Choroid plexus epithelial cell (primary cell): Measurements from ENCODE around the gene AKNAD1.

GRCh38 chr1:101388532-101389341 lies 151.9 kb downstream of the S1PR1 start:
- RRBS: no CpG with 5 or more reads among the region's 2 CpGs

GRCh38 chr1:103524904-103525576 lies 459 bp upstream of the RNPC3 start:
- RRBS: no CpG with 5 or more reads among the region's 28 CpGs

GRCh38 chr1:105631904-105632651 lies 1424.4 kb upstream of the PRMT6 start:
- RRBS: no CpG with 5 or more reads among the region's 11 CpGs

GRCh38 chr1:107622924-107623416 lies 342.0 kb downstream of the VAV3 start:
- RRBS: no CpG with 5 or more reads among the region's 1 CpG

DNA sequence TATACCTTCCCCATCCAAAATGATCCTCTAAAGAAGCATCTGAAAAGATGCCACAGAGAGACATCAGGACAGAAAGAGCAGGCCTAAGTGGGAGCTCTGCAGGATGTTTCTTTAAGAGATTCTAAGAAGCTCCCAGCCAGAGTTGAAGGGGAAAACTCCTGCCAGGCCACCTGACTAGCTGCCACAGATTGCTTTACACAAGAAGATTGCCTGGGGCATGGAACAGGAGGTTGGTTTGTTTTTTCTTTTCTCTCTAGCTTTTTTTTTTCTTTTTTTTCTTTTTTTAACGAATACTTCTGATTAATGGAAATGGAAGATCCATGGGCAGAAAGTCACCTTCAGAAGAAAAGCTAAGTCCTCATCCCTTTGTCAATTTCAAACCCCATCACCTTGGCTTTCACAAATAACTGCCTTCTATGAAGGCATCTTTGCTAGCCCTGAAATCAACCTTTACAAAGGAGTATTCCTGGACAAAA lies 275.7 kb downstream of the VAV3 start:
- RRBS: no CpG with 5 or more reads among the region's 1 CpG

DNA sequence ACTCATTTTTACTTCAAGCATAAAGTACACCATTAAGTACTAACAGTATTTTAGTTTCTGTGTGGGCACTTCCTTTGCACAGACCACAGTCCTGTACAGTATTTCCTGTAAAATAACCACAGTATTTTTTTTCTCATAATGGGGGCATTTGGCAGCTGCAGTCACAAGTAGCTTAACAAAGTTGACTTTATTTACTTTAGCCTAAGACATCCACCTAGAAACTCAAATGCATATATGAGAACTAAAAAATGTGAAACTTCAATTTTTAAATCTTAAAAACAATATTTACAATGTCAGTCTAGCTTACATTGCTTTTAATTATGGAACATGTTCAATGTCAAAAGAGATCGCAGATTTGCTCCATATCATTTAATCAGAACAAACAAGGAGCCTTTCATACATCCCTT lies 135.5 kb downstream of the VAV3 start:
- RRBS: no CpG with 5 or more reads among the region's 1 CpG

DNA sequence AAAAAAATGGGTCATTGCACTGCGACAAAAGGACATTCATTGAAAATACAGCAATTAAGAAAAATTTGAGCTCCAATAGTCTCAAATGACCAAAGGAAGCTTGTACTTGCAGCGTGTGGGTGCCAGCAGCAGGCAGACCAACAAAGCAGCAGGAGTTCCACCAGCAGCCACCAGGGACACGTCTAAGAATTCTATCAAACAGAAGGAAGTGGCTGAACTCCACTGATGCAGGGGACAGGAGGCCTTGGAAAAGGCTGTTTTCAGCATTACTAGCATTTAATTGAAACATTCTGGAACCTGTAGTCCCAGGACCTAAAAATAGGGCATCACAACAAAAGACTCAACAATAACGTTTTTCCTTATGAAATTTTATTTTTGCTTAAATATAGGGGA lies 84.6 kb upstream of the VAV3 start:
- RRBS: no CpG with 5 or more reads among the region's 4 CpGs

DNA sequence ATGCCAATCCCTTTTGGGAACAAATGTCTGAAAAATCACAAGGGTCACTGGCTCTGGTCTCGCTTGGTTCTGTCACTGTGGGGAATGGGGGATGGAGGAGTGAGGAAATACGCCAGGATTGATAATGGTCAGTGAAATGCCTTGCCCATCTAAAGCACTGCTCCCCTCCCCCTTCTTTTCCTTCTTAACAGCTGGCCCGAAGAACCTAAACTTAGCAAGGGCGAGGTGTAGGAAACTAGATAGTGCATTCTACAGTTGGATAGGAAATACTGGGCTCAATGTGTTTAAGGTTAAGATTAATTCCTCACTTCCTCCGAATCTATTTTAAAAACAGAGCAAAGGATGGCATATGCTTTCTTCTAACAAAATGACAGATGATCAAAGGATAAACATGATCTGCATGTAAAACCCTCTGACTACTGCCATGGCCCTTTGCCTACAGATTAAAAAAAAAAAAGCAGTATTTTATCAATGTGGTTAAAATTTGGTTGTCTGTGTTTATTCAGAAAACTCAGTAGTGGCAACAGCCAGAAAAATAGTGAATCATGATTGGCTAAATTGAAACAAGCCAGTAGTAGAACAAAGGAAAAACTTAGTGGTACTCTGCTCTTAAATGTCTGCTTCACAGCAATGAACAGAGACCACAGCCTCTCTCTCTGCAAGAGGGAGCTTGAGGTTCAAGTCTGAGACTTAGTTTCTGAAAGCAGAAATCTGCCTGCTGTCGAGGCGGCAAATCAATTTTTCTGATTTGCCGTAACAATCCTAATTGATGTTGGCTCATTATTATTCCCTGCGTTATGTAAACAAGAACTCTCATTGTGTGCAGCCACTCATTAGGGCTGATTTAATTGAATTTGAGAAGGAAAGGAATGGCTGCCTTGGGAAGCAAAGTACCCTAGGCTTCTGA lies 86.2 kb upstream of the VAV3 start:
- RRBS: no CpG with 5 or more reads among the region's 9 CpGs

DNA sequence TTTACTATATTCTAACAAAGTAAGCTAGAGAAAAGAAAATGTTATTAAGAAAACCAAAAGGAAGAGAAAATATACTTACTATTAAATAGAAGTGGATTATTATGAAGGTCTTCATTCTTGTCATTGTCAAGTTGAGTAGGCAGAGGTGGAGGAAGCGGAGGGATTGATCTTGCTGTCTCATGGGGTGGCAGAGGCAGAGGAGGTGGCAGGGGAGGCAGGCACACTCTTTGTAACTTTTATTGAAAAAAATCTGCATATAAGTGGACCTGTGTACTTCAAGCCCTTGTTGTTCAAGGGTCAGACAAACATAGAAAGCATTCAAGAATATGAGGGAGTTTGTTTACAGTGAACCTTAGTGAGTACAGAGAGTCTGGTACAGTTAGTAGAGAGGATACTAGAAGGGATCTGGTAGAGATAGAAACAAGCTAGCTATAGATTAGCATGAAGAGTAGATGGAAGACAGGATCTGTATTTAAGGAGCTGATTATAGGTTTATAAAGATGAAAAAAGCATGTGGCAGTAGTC lies 22.7 kb downstream of the STXBP3 start:
- RRBS: no CpG with 5 or more reads among the region's 1 CpG

- RRBS: no CpG with 5 or more reads among the region's 1 CpG
Observed at GRCh38 chr1:108856960-108857377, at the start of gene AKNAD1. Gene AKNAD1 (minus strand): TSS chr1:108857094.

- RRBS: no CpG with 5 or more reads among the region's 6 CpGs
Observed at GRCh38 chr1:108888784-108889447, 12.1 kb downstream of the GPSM2 start.

DNA sequence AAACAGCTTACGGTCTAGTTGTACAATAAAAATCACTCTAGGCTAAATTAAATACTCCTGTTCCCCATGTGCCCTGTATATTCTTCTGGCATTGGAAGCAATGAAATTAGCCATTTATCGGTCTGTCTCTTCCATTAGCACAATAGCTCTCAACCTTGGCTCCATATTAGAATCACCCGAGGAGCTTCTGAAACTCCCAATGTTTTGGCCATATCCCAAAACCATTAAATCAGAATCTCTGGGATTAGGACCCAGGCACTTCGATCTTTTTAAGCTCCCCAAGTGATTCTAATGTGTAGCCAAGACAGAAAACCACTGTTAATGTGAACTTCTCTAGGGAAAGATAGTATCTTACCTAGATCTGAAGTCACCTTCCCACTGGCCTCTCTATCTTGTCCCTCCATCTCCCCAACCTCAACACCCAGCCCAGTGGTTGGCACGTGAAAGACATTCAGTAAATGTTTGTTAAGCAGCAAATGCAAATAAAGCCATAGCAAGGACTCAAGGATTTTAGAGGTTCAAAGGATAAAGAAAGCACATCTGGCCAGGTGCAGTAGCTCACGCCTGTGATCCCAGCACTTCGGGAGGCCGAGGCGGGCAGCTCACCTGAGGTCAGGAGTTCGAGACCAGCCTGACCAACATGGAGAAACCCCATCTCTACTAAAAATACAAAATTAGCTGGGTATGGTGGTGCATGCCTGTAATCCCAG lies 9.9 kb downstream of the CLCC1 start:
- RRBS: no CpG with 5 or more reads among the region's 10 CpGs

- RRBS: no CpG with 5 or more reads among the region's 6 CpGs
Observed at GRCh38 chr1:108956704-108957326, 6.5 kb downstream of the CLCC1 start.

DNA sequence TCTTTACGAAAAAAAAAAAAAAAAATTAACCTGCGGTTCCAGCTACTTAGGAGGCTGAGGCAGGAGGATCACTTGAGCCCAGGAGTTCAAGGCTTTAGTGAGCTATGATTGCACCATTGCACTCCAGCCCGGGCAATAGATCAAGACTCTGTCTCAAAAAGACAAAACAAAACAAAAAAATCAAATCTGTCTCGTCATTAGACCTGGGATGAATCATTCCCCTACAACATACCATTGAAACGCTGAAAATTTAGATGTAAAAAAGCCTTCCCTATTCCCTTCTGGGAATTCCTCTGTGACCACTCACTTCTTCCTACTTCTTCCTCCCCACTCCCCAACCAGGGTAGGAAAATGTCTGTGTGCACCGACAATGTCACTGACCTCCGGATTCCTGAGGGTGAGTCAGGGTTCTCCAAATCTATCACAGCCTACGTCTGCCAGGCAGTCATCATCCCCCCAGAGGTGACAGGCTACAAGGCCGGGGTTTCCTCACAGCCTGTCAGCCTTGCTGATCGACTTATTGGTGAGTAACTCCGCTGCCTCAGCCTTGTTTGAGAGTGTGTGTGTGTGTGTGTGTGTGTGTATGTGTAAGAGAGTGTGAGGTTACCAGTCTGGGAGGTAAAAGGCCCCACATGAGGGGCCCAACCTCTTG lies 16.5 kb upstream of the SARS1 start:
- RRBS: 2% methylated on average over 2 of the region's 11 CpGs

DNA sequence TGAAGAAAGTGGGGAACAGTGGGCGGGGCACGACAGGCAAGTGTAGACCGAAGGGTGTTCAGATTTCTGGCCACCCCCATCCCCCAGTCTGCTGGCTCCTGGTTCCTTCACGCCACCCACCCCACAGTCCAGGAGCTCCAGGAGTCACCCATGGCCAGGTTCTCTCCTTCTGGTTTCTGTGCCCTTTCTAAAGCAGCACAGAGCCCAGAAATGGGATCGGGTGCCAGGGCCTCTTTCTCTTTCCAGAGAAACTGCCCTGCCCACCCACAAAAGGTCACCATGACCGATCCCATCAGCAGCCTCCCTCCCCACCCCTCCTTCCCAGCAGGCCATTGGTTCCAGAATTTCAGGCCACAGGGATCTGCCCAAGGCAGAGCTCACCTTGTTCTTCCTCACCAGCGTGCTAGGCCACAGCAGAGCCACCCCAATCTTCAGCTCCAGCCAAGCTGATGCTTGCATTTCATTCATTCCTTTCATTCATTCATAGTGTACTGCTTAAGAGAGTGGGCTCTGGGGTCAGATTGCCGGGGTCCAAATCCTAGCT lies 3.1 kb upstream of the CELSR2 start:
- RRBS: no CpG with 5 or more reads among the region's 8 CpGs

- RRBS: under 1% methylated on average over 13 of the region's 56 CpGs
Observed at GRCh38 chr1:109249880-109250651, 727 bp downstream of the CELSR2 start.

DNA sequence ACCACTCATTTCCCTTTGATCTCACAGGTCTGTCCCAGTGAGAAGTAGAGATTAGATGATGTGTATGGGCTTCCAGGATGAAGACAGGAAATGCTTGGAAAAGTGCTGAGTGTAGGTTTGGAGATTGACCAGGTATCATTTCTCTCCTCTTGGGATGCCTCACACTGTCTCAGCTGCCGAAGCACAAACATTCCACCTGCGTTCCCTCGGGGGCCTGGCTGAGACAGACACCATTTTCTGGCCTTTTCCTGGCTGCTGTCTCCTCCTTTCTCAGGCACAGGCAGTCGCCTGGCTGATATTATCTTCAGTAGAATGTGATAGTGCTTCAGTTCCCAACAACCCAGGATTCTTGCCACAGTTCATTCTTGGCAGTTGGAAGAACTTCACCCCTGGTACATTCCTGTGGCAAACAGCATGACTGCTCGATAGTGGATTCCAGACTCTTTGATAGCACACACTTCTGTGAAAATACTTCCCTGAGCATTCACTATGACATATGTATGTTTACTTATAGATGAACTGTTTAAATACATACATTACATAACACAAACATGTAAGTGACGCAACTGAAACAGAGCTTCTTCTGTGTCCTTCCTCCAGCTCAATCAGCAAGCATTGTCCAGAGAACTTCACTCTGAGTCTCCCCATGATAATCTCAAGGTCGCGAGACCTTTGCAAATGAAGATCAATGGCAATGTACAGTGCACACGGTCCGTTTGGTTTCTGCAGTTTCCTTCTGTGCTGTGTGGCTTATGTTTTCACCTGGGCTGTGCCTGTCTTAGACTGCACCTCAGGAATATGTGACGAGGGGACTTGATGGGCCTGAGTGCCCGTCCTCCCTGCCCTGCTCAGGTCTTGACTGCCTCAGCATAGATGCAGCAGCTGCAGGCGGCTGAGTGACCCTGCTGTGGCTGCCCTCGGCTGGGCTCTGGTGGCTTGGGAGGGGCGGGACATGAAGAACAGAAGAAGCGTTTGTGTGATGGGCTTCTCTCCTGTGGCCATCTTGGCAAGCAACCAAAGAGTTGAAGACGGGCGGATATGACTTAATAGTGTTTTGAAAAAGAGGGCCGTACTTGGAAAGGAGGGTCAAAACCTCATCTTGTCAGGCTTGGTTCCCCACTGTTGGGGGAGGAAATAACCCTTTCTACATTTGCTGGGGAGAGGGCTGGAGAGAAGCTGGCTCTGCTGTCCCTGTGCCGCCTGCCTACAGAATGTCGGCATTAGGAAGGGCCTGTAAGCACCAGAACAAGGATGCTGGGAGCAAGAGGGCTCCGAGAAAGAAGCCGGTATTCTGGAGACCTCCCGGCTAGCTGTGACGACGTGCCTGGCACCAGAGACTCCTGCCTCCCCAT lies 7.4 kb downstream of the MYBPHL start:
- RRBS: no CpG with 5 or more reads among the region's 26 CpGs

DNA sequence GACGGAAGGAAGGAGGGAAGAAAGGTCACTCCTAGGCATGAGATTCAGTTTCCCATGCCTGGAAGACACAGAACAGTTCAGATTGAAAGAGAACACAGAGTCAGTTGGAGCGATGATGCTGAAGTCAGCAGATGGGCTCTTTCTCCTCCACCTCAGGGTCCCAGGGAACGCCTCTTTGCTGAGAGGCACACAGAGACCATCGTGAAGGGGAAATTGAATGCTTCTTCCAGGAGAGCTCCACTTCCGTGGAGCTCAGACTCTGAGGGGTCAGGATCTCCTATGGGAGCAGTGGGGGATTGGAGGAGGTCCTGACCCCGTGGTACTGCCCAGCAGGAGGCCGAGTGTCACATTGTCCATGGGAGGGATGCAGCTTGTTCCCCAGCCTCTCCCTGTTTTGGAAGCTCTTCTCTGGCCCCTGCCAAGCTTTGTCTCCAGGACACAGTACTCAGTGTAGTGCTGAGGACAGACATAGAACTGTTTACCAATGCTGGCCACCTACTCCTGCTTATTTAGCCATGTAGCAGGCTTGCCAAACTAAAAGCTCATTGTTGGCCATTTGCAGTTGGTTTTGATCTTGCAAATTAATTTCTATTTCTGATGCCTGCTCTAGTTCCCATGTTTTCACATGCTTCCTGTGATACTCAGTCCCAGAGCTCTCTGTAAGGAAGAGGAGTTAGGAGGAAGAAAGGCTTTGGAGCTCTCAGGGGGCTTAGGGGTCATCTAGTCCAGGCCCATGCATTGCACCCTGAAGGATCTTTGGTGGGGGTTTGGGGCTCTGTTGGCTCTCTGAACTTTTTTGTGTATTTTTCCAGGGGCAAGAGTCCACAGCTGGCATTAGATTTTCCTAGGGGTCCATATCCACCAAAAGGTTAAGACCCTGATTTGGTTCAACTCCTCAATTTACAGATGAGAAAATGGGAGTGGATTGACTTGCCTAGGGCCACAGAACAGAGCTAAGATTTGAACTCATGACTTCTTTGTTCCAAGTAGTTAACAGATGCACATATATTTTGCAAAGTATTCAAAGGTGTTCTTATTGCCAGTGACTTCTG lies 2.2 kb downstream of the MYBPHL start:
- RRBS: no CpG with 5 or more reads among the region's 7 CpGs

- RRBS: no CpG with 5 or more reads among the region's 4 CpGs
Observed at GRCh38 chr1:109312109-109312778, 5.4 kb upstream of the MYBPHL start.

DNA sequence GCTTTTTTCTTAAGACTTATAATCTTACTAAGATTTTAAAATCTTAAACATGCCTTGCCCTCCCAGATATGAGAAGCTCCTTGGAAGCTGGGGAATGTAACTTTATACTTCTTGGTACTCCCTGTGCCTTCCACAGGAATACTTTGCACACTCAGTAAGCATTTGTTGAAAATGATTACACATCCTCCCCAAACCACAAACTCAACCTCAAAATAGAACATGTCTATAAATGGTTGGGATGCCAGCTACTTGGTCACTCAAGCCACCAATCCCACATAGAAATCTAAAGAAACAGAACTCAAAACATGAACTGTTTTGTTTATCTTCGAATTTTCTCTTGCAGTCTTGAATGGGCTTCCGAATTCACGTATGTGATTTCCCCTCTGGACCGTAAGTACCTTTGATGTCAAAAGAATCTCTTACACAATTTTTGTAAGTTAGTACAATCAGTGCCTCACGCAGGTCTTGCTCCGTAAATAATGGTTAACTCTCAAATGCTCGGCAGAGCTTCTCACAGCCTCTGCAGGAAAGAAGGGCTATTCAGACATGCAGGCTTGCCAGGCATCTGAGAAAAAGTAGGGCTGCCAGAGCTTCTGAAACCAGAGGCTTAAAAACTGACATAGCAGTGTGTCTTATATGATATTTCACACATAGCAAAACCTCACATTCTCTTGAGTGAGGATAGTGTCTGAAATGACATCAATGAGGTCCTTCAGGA lies 26.9 kb downstream of the SORT1 start:
- RRBS: no CpG with 5 or more reads among the region's 7 CpGs